Right atrium auricular region (tissue), 2 donors: Measurements from ENCODE around the gene GFI1B.

DNA sequence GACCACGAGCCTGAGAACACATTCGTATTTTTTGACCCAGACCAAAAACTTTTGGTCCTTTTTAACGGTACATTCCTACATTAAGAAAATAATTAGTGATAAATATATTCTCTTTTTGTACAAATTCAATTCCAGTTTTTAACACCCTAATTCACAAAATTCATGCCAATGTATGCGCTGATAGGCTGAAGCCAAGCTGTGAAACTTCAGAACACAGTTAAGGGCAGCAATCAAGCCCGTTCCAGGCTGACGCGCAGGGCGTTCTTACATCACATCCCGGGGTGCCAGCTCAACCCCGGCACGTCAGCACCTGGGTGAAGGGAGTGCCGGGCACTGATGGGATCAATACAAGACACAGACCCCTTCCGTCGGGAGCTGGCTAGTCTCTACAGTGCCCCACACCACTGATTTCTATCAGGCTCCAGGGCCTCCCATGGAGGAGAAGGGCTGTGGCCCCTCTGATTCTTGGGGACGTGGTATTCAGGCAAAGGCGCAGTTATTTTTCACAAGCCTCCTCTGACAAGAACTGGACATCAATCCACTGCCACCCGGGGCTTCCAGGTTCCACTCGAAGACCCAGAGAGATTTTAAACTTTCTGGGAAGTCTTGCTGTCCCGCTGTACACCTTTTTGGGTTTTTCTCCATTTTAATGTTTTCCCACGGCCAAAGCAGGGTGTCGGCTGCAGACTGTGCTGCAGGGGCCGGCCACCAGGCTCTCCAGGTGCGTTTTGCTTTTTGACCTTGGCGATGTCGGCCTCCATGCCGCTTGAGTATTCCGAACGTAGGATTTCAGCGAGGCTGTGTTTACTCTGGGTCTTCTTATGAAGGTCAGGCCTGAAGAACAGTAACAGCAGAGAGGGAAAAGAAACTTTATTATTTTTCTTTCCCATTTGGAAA is 12.1 kb downstream of the BARHL1 start:
- PRO-cap, result no peak
- RAMPAGE, long total RNA, 2 experiments, result no peak in any of the 2 experiments

GRCh38 chr9:132731241-132731574 is 60.9 kb downstream of the GTF3C4 start:
- PRO-cap, result no peak
- RAMPAGE, long total RNA, 2 experiments, result no peak in any of the 2 experiments

DNA sequence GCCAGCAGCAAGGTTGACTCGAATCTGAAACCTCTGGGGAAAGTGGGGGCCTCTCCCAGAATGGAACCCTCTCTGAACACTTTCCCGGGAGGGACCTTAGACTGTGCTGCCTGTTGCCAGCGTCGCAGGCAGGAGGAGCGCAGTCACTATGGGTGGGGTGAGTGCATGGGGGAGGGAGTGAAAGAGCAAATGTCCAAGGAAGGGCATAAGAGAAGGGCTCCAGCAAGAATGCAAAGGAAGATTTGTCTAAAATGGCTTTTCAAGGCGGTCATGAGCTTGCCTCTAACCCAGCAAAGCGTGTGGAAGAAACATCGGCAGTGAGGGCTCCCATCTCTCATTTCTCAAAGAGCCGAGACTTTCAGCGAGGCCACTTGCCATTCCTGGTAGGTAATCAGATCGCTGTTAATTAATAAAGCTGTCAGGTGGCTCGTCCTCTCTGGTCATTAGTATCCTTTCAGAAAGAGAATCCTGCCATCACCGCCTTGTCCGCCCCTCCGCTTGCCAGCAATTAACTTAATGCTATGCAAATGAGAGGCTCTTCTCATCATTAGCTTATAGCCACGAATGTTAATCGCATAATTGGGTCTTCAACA is 99.2 kb downstream of the GTF3C4 start:
- PRO-cap, result no peak
- RAMPAGE, long total RNA, 2 experiments, result no peak in any of the 2 experiments

GRCh38 chr9:132794090-132794530 is 84.0 kb downstream of the AK8 start:
- PRO-cap, result no peak
- RAMPAGE, long total RNA, 2 experiments, result no peak in any of the 2 experiments

GRCh38 chr9:132798042-132798498 is 80.0 kb downstream of the AK8 start:
- PRO-cap, result no peak
- RAMPAGE, long total RNA, 2 experiments, result no peak in any of the 2 experiments

DNA sequence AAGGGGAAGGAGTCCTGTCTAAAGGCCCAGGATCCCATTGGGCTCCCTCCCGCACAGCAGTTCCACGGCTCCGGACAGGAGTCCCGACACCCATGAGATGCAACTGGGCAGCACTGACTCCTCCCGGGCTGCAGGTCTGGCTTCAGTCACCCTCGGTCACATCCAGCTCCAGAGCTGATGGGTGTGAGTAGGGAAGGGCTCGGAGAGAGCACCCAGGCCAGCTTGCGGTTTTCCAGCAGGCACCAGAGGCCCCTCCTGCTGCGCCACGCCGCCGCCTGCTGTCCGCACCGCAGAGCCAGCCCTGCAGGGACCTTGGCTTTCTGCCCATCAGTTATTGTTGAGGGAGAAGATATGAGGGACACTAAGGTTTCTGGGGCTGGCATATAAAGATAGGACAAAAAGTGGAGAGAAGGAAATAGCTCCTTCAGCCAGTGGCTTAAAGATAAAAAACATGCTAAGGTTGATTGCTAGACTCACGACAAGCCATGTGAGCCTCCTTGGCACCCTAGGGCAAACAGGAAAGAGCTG is 79.1 kb downstream of the AK8 start:
- PRO-cap, result unidirectional peak, plus-strand start at position 277 of the sequence
- RAMPAGE, long total RNA, 2 experiments, result no peak in any of the 2 experiments

GRCh38 chr9:132942059-132942305 is 2.4 kb downstream of the TSC1 start:
- PRO-cap, result no peak
- RAMPAGE, long total RNA, 2 experiments, result no peak in any of the 2 experiments

DNA sequence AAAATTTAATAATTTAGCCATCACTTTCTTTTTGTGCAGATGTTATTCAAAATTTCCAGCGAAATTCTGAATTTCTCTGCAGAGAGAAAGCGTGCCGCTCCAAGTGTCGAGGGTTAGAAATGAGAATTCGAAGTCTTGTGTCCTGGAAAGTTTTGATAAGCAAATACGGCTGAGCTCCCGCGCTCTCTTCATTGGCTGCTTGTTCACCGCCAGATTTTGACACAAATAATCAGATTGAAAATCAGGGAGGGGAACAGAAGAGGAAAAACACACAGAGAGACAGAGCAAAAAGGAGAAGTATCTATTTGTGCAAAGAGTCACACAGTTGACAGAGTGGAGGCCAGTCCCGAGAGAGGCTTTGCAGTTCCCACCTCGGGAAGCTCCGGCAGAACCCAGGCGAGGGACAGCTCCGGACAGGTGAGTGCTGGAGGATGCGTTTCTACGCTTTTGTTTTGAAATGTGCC is at the start of gene GFI1B:
Gene GFI1B (plus strand): TSS at position 270 of the 464 bp plus-strand sequence.
- PRO-cap, result no peak
- RAMPAGE, long total RNA, 2 experiments, result no peak in any of the 2 experiments

- PRO-cap, result no peak
- RAMPAGE, long total RNA, 2 experiments, result no peak in any of the 2 experiments
Measured at GRCh38 chr9:133111779-133112488, 9.1 kb downstream of the RALGDS start.

DNA sequence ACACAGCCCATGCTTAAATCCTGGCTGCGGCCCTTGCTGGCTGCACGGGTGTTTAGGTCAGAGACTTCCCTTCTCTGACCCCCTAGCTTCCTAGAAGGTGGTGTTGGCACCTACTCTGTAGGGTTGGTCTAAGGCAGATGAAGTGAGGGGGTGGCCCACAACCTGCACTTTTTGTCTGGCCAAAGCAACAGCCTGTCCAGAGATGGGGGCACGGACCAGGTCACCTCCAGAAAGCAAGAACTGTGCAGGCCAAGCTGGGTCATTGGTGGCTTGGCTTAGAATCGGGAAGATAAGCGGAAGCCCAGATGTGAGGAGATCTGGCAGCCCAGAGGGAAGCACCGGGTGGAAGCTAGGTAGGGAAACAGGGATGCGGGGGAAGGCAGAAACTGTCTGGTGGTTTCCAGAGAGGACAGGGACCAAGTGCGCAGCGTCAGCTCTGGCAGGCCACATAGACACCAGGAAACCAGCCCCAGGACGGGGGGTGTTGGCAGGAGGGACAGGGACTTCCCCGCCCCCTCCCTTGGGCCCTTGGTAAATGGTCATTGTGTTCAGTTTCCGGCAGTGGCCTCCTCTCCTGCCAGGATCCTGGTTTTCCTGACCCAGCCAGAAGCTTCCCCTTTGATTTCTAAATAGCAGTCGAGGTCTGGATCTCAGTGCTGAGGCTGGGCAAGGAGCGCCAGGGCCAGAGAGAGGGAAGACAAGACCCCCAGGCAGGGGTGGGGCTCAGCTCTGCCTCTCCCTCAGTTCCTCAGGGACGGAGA is 2.1 kb downstream of the RALGDS start:
- PRO-cap, result bidirectional peak, plus-strand start at position 635 of the sequence, minus-strand start at position 424 of the sequence
- RAMPAGE, long total RNA, 2 experiments, result no peak in any of the 2 experiments

DNA sequence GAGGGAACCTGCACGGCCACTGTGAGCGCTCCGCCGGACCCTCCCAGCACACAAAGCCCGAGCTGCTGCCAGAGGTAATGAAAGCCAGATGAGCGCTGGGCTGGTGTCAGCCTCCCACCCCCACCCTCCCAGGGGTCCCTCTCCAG is 1.6 kb downstream of the RALGDS start:
- PRO-cap, result no peak
- RAMPAGE, long total RNA, 2 experiments, result no peak in any of the 2 experiments

DNA sequence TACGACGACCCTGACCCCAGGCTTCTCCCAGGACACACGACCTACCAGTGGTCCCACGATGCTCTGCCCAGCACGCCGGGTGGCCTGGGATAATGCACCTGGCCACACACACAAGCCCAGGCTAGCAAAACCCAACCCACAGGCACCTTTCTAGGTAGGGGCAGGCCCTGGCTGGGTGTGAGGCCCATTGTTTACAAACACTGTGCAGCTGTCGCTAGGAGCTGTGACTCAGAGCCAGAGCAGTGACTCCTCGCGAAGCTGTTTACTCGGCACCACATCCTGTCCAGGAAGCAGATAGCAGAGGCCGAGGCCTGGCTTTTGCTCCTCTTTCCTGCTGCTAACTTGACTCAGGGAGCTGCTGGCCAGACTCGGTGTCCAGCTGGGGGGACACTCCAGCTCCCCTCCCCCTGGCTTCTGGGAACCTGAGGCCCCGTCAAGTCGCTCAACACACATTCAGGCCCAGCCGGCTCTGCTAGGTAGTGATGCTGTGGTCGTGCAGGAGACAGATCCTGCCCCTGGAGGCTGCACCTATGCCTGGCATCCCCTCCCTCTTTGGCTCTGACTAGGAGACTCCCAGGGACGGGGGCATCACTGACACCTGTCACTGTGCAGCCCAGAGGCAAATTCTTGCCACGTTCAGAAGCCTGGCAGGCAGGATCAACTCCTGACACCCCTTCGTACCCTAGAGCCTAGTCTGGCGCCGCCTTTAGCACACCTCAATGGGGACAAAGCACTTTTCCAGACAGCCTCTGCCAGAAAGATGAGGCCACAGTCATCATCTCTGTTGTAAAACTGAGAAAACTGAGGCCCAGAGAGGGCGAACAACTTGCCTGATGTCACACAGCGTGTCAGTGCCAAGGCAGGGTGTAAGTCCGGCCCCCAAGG is 12.9 kb upstream of the RALGDS start:
- PRO-cap, result unidirectional peak, plus-strand start at position 272 of the sequence
- RAMPAGE, long total RNA, 2 experiments, result no peak in any of the 2 experiments

- PRO-cap, result no peak
- RAMPAGE, long total RNA, 2 experiments, result no peak in any of the 2 experiments
Measured at GRCh38 chr9:133140195-133140470, 19.1 kb upstream of the RALGDS start.

GRCh38 chr9:133148317-133148450 is 15.5 kb downstream of the GBGT1 start:
- PRO-cap, result no peak
- RAMPAGE, long total RNA, 2 experiments, result no peak in any of the 2 experiments

DNA sequence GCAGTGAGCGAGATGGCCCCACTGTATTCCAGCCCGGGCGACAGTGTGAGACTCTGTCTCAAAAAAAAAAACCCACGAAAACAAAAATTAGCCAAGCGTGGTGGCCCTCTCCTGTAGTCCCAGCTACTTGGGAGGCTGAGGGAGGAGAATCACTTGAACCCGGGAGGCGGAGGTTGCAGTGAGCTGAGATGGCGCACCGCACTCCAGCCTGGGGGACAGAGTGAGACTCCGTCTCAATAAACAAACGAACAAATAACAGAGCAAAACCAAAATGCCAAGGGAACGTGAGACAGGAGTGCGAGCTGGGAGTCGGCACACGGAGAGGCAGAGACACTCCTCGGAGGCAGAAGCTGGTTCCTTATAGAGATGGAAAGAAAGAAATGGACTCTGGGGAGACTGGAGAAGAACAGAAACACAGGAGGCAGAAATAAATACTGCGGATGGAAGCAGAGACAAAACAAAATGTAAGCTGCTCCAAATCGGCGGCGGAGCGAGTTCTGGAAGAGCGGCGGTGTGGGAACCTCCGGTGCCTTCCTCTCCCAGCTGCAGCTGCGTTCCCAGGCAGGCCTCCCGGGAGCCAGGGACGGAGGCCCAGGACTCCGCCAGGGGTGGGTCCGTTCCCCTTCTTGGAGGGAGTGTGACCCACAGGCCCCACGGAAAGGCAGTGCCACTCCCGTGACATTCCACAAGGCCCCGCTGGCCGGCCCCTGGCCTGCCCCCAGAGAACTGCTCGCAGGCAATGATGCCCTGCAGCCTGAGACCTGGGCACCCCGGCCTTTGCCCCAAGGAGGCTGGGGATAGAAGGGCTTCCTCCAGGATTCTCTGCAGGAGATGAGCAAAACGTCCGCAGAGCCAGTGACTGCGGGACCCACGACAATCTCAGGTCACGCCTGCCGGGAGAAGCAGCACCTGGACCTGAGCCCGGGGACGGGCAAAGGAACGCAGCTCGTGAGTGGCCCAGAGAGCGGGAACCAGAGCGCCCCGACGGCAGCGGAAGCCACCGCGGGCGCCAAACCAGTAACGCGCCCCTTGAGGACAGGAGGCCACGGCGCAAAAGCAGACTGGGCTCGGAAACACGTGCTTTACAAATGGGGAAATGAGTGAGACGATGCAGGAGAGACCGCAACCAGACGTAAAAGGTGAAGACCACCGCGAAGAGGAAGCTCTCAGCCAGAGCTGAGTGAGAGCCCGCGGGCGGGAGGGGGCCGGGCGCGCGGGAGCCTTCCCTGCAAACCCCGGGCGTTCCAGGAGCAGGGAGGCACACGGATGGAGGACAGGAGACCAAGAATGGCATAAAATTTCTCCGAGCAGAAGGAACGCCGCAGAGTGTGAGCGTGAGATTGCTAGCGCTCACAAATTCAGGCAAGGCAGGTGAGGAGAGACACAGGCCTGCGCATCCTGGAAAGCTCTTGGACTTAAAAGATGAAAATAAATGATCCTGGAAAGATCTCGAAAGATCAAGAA is 9.4 kb downstream of the OBP2B start:
- PRO-cap, result no peak
- RAMPAGE, long total RNA, 2 experiments, result no peak in any of the 2 experiments

DNA sequence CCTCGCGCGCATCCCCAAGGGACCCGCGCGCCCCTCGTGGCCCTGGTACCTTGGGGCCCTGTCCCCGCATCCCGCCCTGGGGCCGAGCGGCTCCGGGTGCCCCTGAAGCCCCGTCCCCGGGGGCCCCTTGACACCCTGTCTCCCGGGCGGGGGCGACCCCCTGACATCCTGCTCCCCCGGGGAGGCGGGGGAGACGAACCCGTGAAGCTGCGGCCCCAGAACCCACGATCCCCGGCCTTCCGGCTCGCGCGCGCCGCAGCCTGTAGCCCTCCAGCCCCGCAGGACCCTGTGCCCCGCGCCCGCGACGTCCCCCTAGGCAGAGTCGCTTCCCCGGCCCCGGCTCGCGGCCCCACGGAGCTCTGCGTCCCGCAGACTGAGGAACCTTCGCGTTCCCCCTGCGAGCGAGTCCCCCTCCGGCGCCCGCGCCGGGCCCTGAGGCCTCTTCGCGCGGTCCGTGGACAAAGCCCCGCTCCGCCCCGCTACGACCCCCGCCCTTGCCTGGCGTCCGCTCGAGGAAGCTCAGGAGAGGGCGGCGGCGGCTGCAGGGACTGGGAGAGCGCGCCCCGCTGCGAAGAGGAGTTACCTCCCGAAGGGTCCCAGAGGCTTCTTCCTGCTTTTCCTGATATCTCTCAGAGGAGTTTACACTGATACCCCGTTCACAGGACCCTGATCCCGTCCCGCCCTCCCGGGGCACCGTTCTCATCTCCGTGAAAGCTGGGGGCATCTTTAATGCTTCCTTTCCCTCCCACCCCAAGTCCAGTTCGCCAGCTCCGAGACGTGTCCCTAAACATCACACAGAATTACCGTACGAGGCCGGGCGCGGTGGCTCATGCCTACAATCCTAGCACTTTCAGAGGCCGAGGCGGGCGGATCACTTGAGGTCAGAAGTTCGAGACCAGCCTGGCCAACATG is 60.4 kb downstream of the SURF6 start:
- PRO-cap, result bidirectional peak, plus-strand start at position 522 of the sequence, minus-strand start at position 456 of the sequence
- RAMPAGE, long total RNA, 2 experiments, result start-site peak on the minus strand in 1 of 2 experiments, centred at position 648 of the sequence, 5 reads per replicate

DNA sequence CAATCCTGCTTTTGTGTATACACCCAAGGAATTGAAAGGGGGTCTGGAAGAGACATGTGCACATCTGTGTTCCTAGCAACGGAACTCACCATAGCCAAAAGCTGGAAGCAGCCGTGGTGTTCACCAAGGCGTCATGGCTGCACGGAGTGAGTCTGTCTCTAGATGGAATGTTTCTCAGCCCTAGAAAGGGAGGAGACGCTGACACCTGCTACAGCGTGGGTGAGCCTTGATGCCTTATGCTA is 59.5 kb downstream of the SURF6 start:
- PRO-cap, result no peak
- RAMPAGE, long total RNA, 2 experiments, result no peak in any of the 2 experiments

DNA sequence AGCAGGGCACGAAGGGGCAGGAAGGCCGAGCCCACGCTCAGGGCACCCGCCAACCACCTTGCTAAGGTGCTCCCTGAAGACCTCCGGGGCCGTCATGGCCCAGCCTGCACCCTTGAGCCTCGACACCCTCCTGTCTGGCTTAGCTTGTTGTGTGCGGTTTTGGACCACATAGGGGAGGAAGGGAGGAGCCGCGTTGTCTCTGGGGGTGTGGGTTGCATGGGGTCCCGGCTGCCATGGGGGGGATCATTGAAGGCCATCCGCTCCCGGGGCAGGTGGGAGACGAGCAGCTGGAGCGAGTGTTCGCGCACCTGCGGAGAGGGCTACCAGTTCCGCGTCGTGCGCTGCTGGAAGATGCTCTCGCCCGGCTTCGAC is 33.5 kb downstream of the ADAMTSL2 start:
- PRO-cap, result no peak
- RAMPAGE, long total RNA, 2 experiments, result no peak in any of the 2 experiments

DNA sequence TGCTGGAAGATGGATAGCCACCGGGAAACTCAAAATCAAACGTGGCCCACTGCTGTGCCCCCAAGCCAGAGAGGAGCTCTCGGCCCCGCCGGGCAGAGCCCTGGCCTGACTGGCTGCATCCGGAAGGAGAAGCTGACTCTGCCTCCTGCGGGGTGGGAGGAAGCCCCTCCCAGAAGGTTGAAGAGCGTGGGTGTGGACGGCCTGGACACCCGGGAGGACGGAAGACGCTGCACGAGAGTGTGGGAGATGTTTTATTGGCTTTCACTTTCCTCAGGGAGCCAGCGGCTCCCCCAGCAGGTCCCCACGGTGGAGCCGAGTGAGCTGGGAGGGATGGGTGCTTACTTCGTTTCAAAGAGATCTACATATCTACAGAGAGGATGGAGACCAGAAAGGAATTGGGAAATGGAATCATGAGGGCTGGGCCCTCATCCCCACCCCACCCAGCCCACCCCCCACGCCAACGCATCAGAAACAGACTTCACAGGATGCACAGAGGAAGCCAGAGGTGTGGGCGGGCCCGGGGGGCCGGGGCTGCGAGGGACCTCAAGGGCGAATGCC is 32.3 kb downstream of the FAM163B start:
- PRO-cap, result bidirectional peak, plus-strand start at position 264 of the sequence, minus-strand start at position 111 of the sequence
- RAMPAGE, long total RNA, 2 experiments, result no peak in any of the 2 experiments

- PRO-cap, result no peak
- RAMPAGE, long total RNA, 2 experiments, result no peak in any of the 2 experiments
Measured at GRCh38 chr9:133713389-133713765, 24.8 kb downstream of the SARDH start.